Epithelial cell of proximal tubule (primary cell): ENCODE data around the genes MBP and ATP9B.

- RAMPAGE, long total RNA, result no peak
- RRBS, result no CpG with 5 or more reads among the region's 16 CpGs
These were observed 58.1 kb downstream of the ZNF516 start for GRCh38 chr18:76436858-76437519.

- RAMPAGE, long total RNA, result no peak
- RRBS, result no CpG with 5 or more reads among the region's 25 CpGs
These were observed 11.6 kb downstream of the ZNF516 start for GRCh38 chr18:76483096-76484135.

DNA sequence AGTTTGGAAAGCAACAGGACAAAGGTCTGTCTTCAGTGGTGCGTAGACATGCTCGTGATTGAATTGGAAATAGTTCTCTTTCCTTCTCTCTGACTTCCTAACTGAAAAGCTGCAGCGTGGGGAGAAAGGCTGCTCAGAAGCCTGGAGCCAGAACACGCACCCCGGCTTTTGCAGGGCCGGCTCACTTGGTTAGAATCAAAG is 127.7 kb upstream of the ZNF516 start:
- RAMPAGE, long total RNA, result no peak
- RRBS, result no CpG with 5 or more reads among the region's 6 CpGs

DNA sequence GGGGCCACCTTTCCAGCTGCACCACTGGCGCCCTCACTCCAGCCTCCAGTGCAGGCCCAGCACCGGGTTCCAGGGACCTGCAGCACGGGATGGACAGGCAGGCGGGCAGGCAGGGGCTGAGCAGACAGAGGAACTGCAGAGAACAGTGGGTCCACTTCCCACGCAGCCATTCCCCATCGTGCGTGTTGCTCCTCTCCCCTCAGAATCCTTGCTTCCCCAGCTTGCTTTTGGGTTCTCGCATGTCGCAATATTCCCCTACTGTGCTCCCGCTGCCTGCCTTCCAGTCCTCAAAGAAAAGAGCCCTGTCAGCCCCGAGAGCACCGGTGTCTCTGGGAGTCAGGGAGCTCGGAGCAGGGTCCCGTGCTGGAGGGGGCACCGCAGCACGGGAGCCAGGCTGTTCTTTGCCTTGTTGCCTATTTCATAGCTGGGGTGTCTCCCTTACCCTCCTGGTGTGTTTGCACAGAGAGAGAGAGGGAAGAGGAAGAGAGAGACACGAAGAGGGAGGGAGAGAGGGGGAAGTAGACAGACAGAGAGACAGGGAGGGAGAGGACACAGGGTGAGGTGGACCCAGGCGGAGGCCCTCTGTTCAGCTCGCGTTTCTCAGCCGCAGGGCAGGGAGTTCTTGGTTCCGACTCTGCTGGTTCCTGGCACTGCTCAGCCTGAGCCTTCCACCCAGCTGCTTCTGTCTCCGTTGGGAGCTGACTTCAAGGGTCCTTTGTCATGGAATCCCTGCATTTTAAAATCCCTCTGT is 126.0 kb downstream of the MBP start:
- RAMPAGE, long total RNA, result no peak
- RRBS, result 95% methylated on average over 2 of the region's 23 CpGs

DNA sequence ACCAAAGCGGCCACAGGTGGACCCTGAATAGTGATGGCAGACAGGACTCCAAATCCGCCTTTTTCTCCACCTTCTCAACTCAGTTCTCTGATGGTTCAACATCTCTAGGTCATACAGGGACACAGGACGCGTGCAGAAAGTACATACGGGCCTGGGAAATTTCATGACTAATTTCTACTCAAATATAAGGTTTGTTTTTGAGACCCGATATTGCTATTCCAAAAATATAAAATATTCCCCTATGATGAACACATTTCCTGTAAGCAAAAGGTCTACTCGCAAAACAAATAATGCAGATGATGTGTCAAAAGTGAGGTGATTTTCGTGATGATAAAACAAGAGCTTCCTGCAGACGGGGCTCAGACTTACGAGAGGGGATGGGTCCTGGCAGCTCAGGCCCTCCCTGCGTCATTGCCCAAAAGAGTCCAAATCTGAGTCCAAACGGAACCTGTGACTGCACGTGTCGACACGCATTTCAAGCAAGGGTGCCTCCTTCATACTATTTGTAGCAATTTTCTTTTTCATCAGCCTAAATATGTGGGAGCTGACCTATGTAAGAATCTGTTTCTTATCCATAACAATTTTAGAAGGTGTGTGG is 62.7 kb downstream of the MBP start:
- RAMPAGE, long total RNA, result no peak
- RRBS, result no CpG with 5 or more reads among the region's 15 CpGs

DNA sequence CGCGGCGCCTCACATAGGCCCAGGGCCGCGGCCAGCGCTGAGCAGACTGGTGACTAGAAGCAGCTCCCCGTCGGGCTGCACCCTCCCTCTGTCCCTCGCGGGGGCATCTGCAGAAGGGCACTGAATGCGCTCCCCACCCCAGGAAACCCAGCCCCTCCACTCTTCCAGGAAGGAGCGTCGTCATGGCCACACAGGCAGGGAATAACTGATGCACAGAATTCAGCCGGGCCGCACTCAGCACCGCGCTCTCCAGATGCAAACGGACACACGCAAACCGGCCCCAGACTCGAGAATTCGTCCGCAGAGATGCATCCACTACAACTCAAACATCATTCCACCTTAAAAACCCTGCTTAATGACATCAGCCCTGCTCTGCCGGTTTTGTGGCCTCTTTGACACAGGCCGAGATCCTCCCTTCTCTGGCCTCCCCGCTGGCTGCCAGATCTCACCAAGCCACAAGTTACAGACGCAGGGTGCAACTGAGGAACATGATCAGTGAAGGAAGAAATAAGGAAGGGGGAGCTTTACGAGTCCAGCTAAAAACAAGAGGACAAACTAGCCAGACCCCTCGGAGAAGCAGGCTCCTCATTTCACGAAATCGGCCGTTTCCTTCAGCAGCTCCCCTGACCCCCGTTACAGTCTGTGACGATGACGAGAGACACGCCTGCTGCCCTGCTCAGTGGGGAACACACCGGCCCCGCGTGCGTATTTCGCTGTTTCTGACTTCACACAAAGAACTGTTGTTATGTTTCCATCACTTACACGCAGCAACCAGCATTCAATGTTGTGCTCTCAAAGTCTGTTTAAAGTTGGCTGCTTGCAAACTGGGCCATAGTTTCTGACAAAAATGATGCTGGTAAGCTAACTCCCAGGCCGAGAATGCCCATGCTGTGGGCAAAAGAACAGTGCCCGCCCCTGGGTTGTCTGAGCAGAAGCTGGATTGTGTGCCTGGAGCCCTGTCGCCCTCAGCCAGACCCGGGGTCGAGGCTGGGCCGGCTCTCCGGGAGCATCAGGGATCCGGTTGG is 40.1 kb downstream of the MBP start:
- RAMPAGE, long total RNA, result no peak
- RRBS, result 93% methylated on average over 14 of the region's 50 CpGs

- RAMPAGE, long total RNA, result no peak
- RRBS, result no CpG with 5 or more reads among the region's 12 CpGs
These were observed 21.2 kb downstream of the MBP start for GRCh38 chr18:77111234-77111860.

DNA sequence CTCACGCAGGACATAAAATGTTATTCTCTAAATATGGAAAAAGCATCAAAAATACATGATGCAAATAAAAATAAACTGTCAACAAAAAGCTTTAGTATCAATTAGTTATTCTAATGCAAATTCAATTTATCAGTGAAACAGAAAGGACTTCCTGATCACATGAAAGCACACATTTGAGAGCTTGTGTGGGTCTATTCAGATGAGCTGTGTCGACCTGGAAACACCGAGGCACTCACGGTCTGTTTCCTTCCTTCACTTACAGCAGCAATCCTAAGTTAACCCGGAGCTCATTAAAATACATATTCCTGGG is 9.3 kb downstream of the MBP start:
- RAMPAGE, long total RNA, result no peak
- RRBS, result no CpG with 5 or more reads among the region's 5 CpGs

GRCh38 chr18:77132478-77133130 is at the start of gene MBP:
Gene MBP, minus strand, starts transcription at chr18:77132783.
- RAMPAGE, long total RNA, result no peak
- RRBS, result under 1% methylated on average over 36 of the region's 86 CpGs

DNA sequence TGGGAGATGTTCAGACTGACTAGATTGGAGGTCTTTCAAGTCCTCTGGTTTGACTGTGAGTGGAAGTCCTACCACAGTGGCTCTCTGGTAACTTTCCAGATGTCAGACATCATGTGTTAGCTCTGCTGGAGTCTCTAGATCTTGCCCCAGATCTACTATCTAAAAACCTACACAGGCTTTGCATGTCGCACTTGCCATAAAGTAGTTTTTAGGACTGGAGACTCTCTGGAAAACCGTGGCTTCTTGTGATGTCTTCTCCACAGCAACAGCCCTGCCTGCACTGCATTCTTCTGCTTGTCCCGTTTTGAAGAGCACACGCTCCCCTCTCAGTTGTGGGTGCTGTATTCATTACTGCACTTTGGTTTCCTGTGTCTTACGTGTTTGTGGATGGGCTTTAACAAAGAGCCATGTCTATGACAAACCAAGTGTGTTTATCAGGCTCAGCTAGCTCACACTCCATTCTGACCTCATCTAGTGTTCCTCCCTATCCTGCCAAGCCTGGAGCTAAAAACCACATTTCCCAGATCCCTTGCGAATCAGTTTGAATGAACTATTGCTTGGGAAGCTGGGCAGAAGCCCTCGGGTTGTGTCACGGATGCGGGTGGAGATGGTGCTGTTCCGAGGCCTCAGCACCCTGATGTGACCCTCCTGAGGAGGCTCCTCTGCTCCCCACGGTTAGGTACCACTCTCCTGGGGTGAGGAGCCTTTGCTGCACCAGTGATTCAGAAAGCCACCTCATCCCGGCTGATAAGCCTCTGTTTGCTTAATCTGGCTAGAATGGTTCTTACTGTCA is 116.4 kb downstream of the GALR1 start:
- RAMPAGE, long total RNA, result no peak
- RRBS, result no CpG with 5 or more reads among the region's 12 CpGs

GRCh38 chr18:78280887-78281370 is 698.7 kb upstream of the SALL3 start:
- RAMPAGE, long total RNA, result no peak
- RRBS, result no CpG with 5 or more reads among the region's 5 CpGs

DNA sequence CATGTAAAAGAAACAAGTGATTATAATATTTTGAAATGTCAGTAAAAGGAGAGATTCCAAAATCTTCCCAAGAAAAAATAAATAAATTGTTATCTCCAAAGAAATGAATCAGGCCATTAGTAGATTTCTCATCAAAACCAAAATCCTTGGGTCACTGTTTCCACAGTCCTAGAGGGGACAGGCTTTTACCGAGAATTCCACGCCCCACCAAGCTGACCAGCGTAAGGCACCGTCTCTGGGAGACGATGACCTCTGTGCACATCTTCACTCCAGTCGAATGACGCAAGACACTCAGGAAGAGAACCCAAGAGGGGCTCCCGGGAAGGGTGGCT is 573.0 kb upstream of the SALL3 start:
- RAMPAGE, long total RNA, result no peak
- RRBS, result no CpG with 5 or more reads among the region's 8 CpGs

DNA sequence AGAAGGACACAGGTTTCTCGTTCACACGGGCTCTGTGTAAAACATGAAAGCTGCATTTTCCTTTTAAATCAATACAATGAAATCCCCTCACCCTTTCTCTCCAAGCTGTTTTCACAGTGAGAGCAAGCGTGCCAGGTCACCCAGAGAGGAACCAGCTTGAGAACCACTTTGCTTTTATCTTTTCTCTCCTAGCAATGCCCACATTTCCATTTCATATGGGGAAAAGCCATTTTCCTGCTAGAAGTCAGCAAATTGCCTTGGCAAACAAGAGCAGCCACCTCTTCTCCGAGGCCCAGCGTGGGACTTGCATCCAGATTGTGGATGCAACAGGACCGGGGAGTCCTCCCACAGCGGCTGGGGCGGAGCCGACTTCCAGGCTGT is 483.8 kb upstream of the SALL3 start:
- RAMPAGE, long total RNA, result no peak
- RRBS, result 62% methylated on average over 4 of the region's 9 CpGs

GRCh38 chr18:79068924-79070030 is at the start of gene ATP9B:
Gene ATP9B, plus strand, starts transcription at chr18:79069394.
- RAMPAGE, long total RNA, result no peak
- RRBS, result 2% methylated on average over 50 of the region's 128 CpGs

- RAMPAGE, long total RNA, result no peak
- RRBS, result 97% methylated on average over 4 of the region's 27 CpGs
These were observed 149.1 kb downstream of the ATP9B start for GRCh38 chr18:79217894-79219083.

GRCh38 chr18:79316237-79316872 is 79.4 kb upstream of the NFATC1 start:
- RAMPAGE, long total RNA, result no peak
- RRBS, result no CpG with 5 or more reads among the region's 12 CpGs

- RAMPAGE, long total RNA, result no peak
- RRBS, result no CpG with 5 or more reads among the region's 6 CpGs
These were observed 69.1 kb upstream of the NFATC1 start for GRCh38 chr18:79326734-79327021.

DNA sequence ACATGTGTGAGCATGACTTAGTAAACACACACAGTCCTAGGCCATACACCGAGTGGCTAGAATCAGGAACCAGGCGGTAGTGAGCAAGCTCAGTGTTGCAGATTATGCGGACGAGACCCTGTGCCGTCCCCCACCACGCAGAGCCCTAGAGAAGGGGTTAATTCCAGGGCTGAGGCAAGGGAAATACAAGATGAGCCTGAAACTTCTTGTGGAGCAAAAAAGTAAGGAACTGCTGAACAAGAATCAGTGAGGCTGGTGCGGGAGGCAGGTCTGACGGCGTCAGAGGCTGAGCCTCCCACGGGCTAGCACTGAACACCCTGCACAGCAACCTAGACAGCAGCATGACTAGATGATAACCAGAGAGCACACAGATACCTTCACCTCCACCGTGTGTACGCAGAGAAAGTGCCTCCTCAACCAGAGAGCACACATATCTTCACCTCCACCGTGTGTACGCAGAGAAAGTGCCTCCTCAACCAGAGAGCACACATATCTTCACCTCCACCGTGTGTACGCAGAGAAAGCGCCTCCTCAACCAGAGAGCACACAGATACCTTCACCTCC is 29.0 kb upstream of the NFATC1 start:
- RAMPAGE, long total RNA, result no peak
- RRBS, result no CpG with 5 or more reads among the region's 17 CpGs

DNA sequence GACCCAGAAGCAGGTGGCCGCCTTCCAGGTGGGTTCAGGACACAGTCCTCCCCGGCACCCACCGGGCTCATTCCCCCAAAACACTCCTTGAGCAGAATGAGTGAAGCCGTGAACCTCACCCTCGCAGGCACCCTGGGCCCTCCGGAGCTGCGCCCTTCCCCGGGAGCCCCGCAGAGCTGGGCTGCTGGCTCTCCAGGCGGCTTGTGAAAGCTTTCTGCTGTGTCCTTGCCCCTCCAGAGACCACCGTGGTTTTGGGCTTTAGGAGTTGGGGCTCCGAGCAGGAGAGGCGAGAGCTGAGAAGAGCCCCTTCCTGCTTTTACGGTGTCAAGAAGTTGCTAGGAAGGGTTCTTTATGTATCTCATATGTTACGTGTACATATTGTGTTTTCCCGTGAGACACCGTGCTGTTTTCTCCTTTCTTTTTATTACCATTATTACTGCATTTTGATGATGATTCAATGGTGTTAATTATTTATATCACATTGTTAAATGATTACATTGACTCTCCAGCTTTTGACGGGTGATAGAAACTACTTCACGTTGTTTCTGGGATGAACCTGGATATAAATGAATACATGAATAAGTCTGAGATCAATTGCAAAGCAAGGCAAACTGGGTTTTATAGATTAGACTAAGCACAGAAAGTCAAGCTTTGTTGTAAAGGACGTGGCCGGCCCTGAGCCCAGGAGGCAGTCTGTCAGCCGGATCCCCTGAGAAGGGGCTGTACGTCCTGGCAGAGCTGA is 6.8 kb downstream of the NFATC1 start:
- RAMPAGE, long total RNA, result no peak
- RRBS, result 75% methylated on average over 5 of the region's 23 CpGs

GRCh38 chr18:79440557-79441356 is 45.0 kb downstream of the NFATC1 start:
- RAMPAGE, long total RNA, result no peak
- RRBS, result 95% methylated on average over 3 of the region's 29 CpGs